ENCODE results near the genes CCDC9B, RHOV and VPS18.

DNA sequence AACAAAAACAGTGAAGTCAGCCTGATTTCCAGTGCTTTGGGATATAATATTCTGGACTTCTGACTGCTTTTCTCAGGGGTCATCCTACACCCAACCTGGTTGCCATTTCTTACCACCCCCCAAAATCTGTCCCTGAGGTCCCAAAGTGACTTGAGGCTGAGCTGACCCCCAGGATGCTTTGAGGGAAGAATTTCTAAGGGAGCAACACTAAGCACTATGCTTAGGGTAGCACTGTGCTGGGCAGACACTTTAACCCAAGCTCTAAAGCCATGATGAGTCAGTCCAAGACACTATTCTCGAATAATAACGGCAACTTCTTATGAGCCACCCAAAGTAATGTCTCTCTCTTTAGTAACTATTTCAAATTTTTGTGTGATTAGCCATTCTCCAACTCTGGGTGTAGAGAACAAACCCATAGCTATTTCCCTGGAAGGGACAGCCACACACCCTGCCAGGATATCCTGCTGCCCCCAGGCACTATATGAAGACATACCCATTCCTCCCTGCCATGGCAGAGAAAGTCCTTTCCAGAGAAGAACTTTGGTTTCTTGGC, 385.0 kb upstream of the THBS1 start:
- PRO-cap, 2 experiments, result no peak in any of the 2 experiments

DNA sequence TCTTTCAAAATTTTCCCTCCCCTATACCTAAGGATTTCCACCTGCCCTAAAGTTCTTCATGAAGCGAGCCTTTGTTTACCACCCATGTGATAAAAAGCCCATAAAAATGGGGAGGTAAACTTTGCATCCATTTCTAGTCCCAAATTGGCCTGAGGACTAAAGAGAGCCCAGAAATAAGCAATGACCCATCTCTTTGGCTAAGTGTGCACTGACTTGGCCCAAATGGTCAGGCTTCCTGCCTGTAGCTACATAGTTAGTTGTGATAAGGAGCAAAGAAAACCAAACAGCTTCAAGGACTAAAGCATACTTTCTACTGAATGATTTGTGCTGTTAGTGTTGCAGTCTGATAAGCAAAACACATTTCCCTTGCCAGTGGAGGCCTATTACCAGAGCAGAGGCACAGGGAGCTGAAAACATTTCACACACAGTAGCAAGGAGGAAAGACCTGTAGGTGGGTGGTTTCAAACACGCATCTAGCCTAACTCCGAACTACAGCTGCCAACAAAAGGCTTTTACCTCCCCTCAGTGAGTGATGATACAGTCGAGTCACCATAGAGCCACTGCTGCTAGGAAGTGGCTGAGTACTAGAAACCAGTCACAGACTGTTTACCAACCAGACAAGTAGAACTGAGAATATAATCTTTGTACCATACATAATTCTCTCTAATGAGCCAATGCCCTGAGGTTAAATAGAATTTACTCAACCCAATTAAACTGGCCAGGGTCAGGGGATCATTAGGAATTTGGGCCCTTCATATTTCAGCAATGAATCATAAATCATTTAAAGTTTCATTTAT, 222.4 kb upstream of the THBS1 start:
- PRO-cap, 2 experiments, result no peak in any of the 2 experiments

DNA sequence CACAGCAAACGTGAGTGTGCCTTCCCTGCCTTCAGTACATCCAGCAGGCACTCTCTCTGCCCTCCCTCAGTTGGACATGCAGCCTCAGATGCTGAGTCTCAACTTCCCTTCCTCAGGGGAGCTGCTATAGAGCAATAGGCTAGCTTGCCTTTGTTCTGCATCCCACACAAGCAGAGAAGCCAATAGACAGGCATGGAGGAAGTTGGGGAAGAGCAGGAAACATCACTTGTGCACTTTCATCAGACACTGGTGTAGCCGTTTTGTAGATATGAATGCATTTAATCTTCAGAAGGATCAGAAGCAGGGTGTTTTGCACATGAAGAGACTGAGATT, 147.5 kb upstream of the THBS1 start:
- PRO-cap, 2 experiments, result no peak in any of the 2 experiments

DNA sequence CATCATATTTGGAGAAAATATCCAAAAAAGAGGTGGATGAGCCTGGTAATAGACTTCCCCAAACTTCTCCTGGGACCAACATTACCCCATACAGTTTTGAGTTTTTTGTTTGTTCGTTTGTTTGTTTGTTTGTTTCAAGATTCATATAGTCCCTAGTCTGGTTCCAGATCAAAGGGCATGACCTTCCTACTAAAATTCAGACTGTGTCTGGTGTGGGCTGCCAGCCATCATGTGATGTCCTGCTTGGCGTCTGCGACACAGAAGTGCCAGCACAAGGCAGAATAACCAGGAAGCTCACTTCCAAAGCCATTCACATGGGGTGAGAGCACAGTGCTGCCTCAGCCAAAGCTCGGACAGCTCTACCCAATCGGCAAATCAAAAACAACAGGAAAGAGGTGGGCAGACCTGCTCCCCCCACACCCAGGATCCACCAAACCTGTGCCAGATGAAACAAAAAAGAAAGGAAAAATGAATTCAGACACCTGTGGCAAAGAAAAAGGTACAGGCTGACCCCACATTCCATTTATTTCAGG, 142.6 kb upstream of the THBS1 start:
- PRO-cap, 2 experiments, result peak in 1 of 2 experiments; most common plus-strand start position 309 of the sequence (in 1)

GRCh38 chr15:39466574-39467035, 114.3 kb upstream of the THBS1 start:
- PRO-cap, 2 experiments, result peak in 1 of 2 experiments; most common plus-strand start chr15:39466693 (in 1)

GRCh38 chr15:39599383-39599782, 18.5 kb downstream of the THBS1 start:
- PRO-cap, 2 experiments, result no peak in any of the 2 experiments

- PRO-cap, 2 experiments, result no peak in any of the 2 experiments
Measured at GRCh38 chr15:39993308-39993997, 45.5 kb downstream of the SRP14 start.

- PRO-cap, 2 experiments, result peak in 2 of 2 experiments; most common plus-strand start chr15:40341019 (in 1); most common minus-strand start chr15:40340932 (in 2)
Measured at GRCh38 chr15:40340524-40341172, at the start of gene CCDC9B. CCDC9B (minus strand) TSS chr15:40340939.

GRCh38 chr15:40344715-40345211, 4.0 kb upstream of the CCDC9B start:
- PRO-cap, 2 experiments, result no peak in any of the 2 experiments

DNA sequence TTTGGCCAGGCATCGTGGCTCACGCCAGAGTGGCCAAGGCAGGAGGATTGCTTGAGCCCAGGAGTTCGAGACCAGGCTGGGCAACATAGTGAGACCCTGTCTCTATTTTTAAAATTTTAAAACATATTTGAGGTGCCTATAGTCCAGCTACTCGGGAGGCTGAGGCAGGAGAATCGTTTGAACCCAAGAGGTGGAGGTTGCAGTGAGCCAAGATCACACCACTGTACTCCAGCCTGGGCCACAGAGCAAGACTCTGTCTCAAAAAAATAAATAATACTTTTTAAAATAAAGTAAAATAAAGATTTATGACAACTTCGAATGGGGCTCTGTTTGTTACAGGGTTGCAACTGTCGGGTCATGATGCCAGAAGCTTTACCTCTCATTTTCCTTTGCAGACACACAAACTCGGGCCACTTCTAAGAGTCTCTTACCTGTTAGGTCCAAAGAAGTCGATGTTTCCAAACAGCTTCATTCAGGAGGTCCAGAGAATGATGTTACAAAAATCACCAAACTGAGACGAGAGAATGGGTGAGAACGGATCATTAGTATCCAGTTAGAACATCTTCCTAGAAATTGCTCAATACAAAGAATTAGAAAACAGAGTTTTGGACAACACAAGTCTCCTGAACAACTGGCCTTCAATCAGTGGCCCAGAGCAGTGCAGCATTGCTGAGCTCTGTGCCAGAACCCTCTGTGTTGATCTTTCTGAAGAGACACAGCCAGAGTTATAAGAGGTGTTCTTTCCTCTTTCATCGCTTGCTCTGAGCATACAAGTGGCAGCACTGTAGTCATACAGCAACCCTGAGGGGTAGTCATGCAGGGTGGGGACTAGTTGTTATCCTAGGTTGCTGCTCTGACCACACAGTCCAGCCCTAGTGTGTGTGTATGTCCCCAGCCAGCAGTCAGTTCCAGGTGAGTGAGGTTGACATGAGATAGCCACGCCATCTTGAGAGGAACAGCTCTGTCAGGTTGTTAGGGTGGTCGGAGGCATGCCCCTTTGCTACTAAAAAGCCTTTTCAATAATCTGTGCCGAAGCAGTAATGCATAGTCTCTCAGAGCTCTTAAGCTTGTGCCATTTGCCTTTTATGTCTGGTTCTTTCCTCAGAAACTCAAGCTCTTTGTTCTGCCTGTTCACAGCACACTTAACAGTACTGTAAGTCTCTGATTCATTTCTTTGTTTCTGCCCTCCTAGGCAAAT, 3.8 kb downstream of the KNSTRN start:
- PRO-cap, 2 experiments, result no peak in any of the 2 experiments

DNA sequence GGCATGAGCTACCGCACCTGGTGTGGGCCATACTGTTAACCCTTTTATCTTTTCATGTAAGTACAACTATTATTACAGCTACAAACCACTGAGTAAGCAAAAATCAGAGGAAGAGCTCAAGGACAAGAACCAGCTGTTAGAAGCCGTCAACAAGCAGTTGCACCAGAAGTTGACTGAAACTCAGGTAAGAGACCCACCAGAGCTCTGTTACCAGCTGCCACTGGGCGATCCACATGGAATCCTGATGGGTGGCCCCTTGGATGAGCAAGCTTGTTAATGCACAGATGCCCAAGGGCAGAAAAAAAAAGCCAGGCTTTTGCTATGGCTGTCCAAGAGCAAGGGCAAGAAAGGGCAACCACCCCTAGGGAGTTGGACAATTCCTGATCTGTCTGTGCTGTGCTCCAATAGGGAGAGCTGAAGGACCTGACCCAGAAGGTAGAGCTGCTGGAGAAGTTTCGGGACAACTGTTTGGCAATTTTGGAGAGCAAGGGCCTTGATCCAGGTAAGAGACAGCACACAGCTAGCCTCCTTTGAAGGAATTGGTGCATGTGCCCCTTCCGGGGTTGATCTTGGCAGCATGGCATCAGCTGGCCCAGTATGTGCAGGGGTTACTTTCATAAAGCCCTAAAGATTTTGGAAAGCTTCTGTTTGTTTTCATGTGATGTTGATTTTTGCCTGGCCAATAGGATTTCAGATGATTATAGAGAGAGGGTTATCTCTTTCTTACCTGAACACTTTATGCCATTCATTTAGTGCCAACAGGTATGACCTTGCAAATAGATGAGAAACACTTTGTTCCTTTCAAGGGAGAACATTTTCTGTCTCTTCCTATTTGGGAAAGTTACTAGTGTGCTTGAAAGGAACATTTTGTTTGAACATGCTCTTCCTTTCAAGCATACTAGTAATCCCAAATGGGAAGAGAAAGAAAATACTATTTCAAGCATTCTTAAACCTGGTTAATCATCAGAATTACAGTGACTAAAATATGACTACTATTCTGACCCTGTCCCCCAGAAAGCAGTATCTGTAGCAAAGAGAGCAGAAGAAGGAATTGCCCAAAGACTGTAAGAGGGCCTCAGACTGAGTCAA, 7.3 kb downstream of the KNSTRN start:
- PRO-cap, 2 experiments, result no peak in any of the 2 experiments

- PRO-cap, 2 experiments, result no peak in any of the 2 experiments
Measured at GRCh38 chr15:40412230-40413008, 6.8 kb downstream of the IVD start.

GRCh38 chr15:40486201-40486709, 15.5 kb downstream of the CHST14 start:
- PRO-cap, 2 experiments, result no peak in any of the 2 experiments

DNA sequence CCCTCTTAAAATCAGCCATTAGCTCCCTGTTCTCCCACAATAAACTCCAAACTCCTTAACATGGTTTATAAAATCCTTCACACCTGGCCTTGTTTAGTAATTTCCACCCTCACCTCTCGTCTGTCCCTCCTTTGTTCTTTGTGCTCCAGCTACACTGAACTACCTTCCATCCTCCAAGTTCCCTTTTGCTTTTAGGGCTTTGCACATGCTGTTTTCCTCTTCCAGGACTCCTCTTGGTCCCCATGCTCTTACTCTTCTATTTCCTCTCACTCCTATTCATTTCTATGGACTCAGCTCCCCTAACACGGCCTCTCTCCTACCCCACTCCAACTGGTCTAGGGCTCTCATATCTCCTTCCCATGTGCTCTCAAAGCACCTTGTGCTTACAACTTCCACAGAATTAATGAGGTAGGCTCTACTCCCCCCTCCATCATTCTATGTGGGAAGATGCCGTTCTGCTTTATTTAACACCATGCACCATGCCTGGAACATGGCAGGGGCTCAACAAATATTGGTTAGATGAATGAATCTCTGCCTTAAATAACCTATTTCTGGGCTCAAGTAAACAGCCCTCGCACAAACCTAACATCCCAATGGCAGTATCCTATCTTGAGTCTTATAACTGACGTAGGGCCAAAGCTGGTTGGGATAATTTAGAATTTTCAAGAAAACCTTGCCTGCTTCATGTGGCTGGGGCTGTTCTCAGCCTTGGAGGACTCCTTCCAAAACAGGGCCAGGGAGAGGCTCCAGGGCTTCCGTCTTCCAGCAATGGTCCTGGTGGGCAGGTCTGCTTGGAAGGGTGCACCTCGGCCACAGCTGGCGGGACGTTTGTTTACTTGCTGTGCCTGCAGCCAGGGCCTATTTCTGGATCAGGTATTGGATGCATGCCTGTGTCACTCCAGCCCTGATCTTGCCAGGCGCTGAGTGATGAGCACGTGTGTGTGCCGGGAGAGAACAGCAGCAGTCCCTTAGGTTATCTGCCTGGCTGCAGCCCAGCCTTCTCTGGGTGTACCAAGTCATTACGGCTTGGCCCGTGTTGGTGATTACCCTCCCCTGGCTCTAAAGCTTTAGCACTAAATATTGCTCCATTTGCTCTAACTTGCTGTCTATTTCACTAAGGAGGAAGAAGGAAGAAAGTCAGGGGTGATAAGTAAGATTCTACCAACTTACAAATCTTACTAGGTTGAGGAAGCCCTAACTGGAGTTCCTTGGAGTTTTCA, 15.3 kb downstream of the CCDC32 start:
- PRO-cap, 2 experiments, result no peak in any of the 2 experiments

DNA sequence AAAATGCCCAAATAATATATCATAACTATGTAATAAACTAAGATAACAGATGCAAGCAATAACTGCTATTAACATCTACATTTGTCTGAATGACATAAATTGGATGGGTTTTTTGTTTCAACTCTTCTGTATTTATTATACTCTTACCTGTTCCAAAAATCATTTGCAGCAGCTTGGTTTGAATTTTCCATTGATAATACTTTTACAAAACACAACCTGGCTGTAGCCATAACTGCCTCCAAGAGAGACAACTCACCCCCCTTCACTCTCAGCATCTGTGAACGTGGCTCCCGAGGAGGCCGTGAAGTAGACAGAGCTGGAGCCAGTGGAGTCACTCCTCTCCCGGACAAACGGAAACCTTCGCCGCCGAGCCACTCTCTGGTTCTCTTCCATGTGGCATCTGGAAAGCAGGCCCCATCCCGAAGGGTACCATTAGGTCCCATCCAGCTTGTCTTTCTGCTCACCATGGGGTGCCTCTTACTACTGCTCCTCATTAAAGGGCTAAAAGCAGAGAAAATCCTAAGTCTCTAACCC, 3.8 kb downstream of the RMDN3 start:
- PRO-cap, 2 experiments, result no peak in any of the 2 experiments

DNA sequence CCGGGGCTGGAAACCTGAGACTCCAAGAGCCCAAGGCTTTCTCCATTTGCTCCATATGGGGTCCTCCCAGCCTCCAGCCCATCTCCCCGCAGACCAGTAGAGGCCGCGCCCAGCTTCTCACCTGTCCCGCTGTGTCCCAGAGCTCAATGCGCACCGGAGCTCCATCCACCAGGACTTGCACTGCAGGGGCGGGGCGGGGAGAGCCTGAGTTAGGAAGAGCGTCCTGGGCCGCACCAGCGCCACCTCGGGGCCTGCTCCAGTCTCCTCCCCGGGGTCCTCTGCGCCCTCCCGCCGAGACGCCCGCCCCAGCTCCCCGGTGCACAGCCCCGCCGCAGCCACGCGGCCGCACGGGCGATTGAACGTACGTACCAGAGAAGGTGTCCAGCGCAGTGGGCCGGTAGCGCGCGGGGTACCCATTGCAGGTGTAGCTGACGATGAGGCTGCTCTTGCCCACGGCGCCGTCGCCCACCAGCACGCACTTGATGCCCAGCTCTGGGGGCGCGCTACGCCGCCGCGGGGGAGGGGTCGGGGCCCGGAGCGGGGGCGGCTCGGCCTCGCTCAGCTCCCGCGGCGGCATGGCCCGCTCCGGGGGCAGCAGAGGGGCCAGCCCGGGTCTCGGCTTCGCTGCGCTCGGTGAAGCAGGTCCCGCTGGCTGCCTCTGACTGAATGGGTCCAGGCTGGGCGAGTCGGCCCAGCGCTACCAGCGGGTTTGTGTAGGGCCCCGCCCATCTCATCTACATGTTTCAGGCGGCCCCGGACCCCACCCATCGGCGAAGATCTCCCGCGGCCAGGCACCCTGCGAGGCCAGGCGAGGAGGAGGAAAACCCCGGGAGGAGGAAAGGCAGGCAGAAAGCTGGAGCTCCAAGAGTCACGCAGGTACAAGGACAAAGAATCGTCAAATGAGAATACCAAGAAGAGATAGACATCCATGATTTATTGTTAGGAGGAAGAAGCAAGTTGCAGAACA, at the start of gene RHOV:
Gene RHOV (minus strand): TSS at position 672 of the 967 bp plus-strand sequence.
- PRO-cap, 2 experiments, result no peak in any of the 2 experiments

DNA sequence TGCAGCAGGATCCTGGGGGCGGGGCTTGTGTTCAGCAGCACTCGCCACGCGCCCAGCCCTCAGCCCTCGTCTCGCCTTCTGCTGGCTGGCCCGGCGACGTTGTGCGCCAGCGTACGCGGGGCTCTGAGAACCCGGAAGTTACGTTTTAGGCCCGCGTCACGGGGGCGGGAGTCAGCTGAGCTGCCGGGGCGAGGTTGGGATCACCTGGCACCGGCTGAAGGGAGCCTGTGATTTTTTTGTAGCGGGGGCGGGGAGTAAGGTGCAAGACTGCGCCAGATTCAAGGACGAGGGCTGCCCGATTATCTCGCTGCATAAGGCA, at the start of gene VPS18:
Gene VPS18 (plus strand): TSS at position 170 of the 319 bp plus-strand sequence.
- PRO-cap, 2 experiments, result peak in 2 of 2 experiments; most common plus-strand start position 170 of the sequence (in 2); most common minus-strand start position 80 of the sequence (in 2)

DNA sequence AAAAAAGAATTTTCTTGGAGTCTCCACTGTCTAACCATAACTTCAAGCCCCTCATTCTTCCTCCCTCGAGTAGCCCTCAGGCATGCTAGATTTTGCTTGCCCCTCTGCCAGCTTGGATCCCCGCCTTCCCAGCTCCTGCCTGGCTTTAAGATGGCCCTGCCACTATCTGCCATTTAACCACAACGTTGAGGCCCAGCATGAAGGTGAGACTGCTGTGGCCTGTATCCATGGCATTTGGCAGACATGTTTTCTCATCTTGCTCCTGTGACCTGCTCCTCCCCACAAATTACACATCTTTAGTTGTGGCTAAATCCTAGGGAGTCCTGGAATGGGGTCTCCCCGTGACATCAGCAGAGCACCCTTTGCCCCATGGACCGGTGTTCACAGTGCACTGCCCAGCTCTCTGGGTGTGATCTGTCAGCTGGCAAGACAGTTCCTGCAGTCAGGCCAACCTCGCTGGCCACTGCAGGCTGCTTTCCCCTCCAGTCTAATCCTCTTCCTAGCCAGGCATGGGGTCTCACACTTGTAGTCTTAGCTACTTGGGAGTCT, 10.4 kb downstream of the VPS18 start:
- PRO-cap, 2 experiments, result no peak in any of the 2 experiments

DNA sequence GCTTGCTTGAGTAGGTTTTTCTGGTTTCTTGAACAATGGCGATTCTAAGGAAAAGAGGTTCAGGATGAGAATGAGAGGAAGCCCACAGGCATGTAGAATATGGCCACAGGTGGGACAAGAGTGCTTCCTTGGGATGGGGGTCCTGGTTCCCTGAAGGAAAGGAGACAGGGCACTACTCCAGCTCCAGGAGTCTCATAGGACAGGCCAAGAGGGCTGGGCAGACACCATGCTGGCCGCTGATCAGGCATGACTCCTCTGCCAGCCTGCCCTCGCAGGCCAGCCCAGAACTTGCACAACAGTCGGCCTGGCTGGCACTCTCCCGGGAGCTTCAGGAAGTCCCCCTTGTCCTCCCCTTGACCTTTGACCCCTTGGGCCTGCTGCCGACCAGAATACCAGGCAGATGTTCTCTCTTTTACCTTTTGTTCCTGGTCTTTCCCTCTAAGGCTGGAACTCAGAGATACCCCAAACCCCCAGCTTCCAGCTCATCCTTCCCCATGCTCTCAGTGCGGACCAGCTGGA, 15.4 kb downstream of the VPS18 start:
- PRO-cap, 2 experiments, result no peak in any of the 2 experiments

DNA sequence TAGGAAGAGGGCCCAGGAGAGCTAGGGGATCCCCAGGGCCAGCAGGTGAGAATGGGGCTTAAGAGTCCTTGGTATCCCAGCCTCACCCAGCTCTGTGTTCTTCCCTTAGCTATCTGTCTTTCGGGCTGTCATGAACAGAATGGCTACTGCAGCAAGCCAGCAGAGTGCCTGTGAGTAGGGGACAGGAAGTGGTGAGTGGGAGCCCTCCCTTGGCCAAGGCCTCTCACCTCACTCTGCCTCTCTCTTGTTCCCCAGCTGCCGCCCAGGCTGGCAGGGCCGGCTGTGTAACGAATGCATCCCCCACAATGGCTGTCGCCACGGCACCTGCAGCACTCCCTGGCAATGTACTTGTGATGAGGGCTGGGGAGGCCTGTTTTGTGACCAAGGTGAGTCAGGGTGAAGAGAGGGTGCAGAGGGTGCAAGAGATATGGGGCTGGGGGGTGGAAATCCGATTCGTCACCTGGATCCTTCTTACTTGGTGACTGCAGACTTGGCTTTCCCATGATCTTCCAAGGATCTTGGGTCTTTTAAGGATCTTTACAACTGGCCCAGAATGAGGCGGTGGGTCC, 3.0 kb downstream of the DLL4 start:
- PRO-cap, 2 experiments, result no peak in any of the 2 experiments